Heart (tissue), 3 donors: ENCODE data around the gene HEATR5A.

DNA sequence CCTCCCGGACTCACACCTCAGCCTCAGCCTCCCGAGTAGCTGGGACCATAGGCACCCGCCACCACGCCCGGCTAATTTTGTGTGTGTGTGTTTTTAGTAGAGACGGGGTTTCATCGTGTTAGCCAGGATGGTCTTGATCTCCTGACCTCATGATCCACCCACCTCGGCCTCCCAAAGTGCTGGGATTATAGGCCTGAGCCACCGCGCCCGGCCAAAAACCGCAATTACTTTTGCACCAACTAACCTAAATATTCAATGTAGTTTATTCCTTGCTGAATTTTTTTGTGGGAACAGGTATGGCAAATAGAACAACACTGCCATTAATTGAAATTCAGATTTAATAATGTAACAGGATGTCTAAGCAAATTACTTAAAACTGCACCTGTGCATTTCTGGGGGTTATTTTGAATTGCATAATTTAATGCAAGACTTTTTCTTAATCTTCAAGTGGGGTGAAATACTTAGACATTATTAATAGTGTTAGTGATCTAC, 18.9 kb downstream of the COCH start:
- RAMPAGE, long total RNA, 2 experiments, result no peak in any of the 2 experiments

- RAMPAGE, long total RNA, 2 experiments, result no peak in any of the 2 experiments
These were observed 35.7 kb downstream of the COCH start for GRCh38 chr14:30909875-30910567.

- RAMPAGE, long total RNA, 2 experiments, result no peak in any of the 2 experiments
These were observed 47.0 kb downstream of the COCH start for GRCh38 chr14:30921365-30921797.

GRCh38 chr14:31207323-31207438, 412 bp downstream of the HECTD1 start:
- RAMPAGE, long total RNA, 2 experiments, result no peak in any of the 2 experiments

DNA sequence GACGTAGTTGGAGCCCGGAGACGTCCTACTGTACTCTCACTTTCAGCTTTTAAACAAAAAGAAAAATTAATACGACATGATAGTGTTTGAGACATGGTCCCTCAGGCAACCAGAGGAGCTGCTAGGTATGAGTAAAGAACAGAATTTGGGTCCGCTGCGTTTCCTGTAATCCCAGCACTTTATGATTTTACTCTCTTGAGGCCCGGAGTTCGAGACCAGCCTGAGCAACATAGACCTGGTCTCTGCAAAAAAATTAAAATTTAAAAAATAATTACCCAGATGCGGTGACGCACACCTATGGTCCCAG, 855 bp upstream of the HECTD1 start:
- RAMPAGE, long total RNA, 2 experiments, result no peak in any of the 2 experiments

GRCh38 chr14:31419640-31420947, at the start of gene HEATR5A:
TSS of gene HEATR5A (minus strand) at chr14:31420550.
- RAMPAGE, long total RNA, 2 experiments, result start-site peak on the minus strand in 2 of 2 experiments, at chr14:31420530-31420550 at its widest, 212 to 741 reads per replicate

- RAMPAGE, long total RNA, 2 experiments, result no peak in any of the 2 experiments
These were observed 139.3 kb upstream of the ARHGAP5 start for GRCh38 chr14:31937591-31938348.

GRCh38 chr14:31950271-31950772, 126.8 kb upstream of the ARHGAP5 start:
- RAMPAGE, long total RNA, 2 experiments, result no peak in any of the 2 experiments

- RAMPAGE, long total RNA, 2 experiments, result no peak in any of the 2 experiments
These were observed 123.8 kb downstream of the ARHGAP5 start for GRCh38 chr14:32200660-32201520.

GRCh38 chr14:32202475-32202795, 125.3 kb downstream of the ARHGAP5 start:
- RAMPAGE, long total RNA, 2 experiments, result no peak in any of the 2 experiments

DNA sequence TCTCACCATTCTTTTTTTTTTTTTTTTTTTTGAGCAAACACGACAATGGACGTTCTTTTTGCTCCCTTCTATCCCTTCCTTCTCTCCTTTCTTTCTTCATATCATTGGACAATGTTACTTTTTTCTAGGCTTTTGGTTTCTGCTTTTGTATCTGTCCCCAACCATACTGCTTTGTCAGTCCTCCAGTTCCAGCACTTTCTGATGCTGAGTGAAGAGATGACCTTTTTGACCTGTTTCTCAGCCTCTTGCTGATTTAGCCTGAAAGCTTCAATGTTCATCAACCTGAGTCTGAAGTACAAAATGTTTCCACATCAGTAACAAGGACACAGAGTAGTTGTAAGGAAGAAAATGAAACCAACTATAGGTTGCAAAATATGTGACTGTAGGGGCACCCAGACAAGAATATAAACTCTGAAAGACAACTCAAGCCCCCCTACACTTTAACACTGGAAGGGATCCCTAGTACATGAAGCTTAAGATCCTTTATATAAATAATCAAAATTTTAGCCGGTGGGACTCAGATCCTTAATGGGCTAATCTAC, 25.2 kb upstream of the AKAP6 start:
- RAMPAGE, long total RNA, 2 experiments, result no peak in any of the 2 experiments

- RAMPAGE, long total RNA, 2 experiments, result no peak in any of the 2 experiments
These were observed 48.1 kb downstream of the AKAP6 start for GRCh38 chr14:32377149-32377594.

- RAMPAGE, long total RNA, 2 experiments, result no peak in any of the 2 experiments
These were observed 180.7 kb downstream of the AKAP6 start for GRCh38 chr14:32509439-32510477.

DNA sequence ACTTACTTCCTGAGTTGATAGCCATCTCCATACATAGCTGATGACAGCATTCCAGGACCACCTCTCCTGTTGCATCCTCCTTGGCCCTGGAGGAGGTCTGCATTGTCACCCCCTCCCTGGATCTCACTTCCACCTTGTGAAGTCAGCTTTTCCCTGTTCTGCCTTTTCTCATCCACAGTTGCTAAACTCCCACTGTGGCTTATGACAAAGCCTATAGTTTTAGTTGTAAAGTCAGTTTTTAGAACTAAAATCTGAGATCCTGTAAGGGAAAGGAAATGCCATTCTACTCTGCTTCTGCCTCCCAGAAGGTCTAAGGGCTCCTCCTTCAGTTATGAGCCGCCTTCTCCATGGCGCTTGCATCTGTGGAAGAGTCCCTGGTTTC, 184.2 kb downstream of the EGLN3 start:
- RAMPAGE, long total RNA, 2 experiments, result no peak in any of the 2 experiments

GRCh38 chr14:33951320-33951547, 360 bp upstream of the EGLN3 start:
- RAMPAGE, long total RNA, 2 experiments, result no peak in any of the 2 experiments

DNA sequence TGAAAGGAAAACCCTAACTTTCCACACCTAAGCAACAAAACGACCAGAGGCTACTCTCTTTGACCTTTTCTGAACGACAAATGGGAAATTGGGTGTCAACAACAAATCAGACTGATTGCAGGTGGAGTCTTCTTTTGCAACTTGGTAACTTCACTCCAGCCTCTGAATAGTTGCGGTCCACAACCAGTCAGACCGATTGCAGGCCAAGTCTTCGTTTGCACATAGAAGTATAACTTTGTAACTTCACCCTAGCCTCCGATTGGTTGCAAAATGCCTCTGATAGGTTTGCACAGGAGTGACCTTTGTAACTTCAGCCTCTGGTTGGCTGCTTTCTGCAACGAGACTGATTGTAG, 129.4 kb downstream of the SPTSSA start:
- RAMPAGE, long total RNA, 2 experiments, result no peak in any of the 2 experiments

GRCh38 chr14:34355445-34356116, 106.5 kb downstream of the SPTSSA start:
- RAMPAGE, long total RNA, 2 experiments, result no peak in any of the 2 experiments

DNA sequence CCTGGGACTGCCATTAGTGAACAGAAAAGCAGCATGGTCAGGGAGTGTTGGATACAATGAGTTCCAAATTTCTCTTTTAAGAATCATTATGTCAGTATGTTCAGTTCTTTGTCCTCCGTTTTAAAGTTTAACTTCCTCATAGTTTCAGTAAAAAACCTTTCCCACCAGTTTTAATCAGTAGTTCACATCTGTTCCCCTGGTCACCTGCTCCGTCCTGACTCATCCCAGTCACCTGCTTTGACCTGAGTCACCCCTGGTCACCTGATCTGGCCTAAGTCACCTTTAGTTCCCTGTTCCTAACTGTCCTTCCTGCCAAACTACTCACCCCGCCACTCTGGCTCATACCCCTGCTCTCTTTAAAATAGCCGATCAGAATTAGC, 36.6 kb downstream of the SPTSSA start:
- RAMPAGE, long total RNA, 2 experiments, result no peak in any of the 2 experiments

DNA sequence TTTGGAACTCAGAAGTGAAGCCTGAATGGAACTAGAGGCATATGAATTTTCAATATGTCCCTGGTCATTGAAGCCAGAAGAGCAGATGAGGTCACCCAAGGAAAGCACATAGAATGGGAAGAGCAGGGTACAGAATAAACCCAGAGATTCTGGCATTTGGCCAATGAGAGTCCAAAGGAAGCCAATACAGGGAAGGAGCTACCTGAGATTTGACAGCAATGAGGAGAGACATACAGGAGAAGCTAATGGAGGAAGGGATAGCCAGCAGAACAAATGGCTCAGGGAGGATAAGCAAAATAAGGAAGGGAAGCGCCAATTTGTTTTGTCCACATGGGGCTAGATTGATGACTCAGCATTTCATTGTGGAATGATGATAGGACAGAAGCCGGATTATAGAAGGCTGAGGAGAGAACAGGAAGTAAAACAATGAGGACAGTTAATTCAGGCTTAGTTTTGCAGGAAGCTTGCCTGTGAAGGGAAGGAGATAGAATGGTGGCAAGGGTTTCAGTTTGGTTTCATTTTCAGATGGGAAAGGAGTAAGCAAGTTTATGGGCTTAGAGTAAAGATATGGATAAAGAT, 3.1 kb upstream of the SPTSSA start:
- RAMPAGE, long total RNA, 2 experiments, result no peak in any of the 2 experiments

- RAMPAGE, long total RNA, 2 experiments, result no peak in any of the 2 experiments
These were observed 18.8 kb downstream of the EAPP start for GRCh38 chr14:34520594-34521154.